HEK293 (cell line): ENCODE measurements around the gene SLC25A3.

GRCh38 chr12:94631541-94631740 is 18.9 kb downstream of the TMCC3 start:
- PRO-cap, result no peak

DNA sequence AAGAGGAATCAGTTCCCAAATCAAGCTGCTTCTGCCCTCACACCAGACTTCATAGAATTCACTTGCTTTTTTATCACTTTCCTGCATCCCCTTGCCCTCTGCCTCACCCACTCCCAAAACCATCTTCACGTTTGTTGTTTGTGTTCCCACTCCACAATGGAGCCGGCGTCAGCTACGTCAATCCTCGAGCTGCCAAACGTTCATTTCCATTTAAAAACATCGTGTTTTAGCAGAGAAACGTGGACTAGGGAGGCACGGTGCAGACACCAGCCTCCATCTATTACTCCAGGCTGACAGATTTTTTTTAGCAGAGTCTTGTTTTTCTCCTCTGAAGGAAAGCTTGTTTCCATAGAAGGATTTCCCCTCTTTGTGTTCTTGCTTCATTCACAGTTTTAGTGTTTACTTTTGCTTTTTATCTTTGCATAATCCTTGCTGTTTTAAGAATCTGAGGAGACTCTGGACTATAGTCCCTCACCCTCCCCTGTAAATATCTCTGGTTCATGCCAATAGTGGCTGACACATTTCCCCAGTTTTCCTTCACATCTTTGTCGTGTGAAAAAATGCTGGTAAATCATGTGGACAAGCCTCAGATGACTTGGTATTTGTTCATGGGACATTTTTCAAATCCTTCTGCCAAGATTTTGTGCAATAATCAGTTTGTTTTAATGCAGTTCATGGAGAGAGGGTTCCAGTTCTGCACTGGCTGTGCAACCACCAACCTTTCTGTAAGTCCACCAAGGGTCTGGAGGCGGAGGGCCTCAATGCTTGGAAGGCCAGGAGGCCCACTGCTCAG is 39.8 kb upstream of the TMCC3 start:
- PRO-cap, result no peak
- RRBS, 2 experiments, result no CpG with 5 or more reads among the region's 11 CpGs

DNA sequence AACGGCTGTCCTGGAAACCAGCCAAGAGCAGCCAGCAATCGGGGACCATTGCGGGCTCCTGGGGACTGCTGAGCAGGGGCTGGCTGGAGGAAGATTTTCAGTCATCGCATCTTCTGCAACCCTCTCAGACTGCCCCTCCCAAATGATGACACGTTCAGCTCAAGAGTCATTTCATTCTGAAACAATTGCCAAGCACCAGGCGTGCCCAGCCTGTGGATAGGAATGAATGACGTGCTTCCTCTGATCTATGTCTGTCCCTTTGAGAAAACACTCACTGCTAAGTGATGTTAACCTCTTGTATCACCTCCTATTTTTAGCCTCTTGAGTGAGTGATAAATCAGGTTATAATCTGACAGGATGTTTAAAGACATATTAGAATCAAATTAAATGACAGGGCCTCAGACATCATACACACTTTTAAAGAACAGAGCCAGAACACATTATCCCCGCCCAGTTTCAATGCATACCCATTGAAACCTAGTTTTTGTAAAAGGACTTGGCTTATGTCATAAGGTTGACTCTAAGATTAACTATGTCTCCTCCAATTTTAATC is 62.0 kb downstream of the NDUFA12 start:
- PRO-cap, result no peak
- RRBS, 2 experiments, result no CpG with 5 or more reads among the region's 8 CpGs

DNA sequence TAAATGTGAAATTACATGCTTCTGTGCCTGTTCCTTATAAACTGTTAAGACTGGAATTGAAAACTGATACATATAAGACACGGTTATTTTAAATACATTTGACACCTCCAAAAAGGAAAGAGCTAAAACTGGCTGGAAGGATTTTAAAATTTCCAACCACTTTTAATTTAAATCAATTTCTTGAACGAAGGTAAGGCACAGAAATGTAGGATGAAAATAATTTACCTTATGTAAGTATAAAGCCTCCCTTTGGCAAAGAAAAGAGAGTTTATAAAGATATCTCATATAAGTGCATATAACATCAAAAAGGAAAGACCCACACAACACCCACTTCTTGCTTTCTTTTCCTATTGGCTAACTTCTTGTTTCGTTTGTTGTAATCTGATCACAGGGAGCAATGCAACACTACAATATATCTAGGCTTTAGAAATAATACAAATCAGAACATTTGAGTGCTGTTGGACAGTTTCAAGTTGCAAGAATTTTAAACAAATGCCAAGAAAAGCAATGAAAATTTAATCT is 1.4 kb downstream of the FGD6 start:
- PRO-cap, result no peak
- RRBS, 2 experiments, result no CpG with 5 or more reads among the region's 3 CpGs

GRCh38 chr12:95317997-95318675 is 100.5 kb downstream of the VEZT start:
- PRO-cap, result no peak
- RRBS, 2 experiments, result no CpG with 5 or more reads among the region's 3 CpGs

- PRO-cap, result no peak
- RRBS, 2 experiments, result no CpG with 5 or more reads among the region's 5 CpGs
Measured at GRCh38 chr12:95445954-95446292, 28.0 kb upstream of the METAP2 start.

DNA sequence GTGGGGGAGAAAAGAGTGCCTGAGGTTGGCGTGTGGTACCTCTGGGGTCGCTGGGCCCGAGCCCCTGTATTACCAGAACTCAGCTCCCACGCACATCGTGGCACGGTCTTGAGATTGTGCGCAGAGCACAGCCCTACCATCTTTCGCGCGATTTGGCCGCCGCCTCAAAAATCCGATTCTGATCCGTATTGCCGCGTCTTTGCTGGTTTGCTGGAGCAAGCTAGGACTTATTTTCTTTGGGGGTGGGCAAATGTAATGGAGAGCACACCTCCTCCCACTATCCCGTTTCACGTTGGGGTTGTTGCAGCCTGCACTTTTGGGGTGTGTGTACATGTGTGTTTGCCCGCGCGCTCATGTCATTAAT is 558 bp downstream of the METAP2 start:
- PRO-cap, result unidirectional peak, minus-strand start at position 201 of the sequence
- RRBS, 2 experiments, result no CpG with 5 or more reads among the region's 21 CpGs

DNA sequence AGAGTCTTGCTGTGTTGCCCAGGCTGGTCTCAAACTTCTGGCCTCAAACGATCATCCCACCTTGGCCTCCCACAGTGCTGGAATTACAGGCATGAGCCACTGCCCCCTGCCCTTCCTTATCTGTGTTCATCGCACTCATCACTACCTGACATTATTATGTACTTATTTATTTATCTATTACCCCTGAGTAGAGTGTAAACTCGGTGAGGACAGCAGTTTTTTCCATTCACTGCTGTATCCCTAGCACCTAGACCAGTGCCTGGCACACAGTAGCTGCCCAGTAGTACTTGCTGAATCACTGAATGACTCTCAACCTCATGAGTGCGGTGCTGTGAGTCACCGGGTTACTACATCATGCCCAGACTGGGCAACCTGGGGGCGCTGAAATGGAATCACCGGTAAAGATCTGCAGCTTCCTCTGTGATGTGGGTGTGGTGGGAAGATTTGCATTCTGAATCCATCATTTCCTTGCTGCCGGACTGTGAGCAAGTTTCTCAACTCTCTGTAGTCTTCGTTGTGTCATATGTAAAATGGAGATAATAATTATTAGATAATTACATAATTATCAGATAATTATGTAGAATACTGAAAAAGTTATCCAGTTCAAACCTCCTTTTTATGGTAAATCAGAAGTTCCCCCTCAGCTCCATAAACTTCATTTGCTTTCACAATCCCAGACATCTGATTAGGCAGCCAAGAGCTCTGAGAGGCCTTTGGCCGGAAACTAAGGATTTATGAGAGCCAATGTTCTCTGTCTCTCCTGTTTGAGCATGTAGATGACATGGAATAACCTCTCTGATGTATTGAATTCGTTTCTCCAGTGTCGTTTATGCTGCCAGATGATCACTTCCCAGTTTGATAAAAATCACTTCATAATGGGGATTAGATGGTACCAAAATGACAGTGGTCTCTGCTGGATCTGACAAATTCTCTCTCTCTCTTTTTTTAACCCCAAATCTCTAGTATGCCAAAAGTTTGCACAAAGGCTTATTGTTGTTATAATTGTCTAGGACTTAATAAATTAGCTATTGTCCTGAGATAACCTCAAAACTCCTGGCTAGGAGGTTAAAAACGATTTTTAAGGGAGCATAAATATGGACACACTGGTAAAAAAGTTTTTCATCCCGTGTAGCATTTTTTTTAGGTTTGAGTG is 82.2 kb upstream of the USP44 start:
- PRO-cap, result no peak
- RRBS, 2 experiments, result 22 to 77% methylated on average over 4 of the region's 14 CpGs

GRCh38 chr12:95658179-95659069 is 107.1 kb upstream of the USP44 start:
- PRO-cap, result no peak
- RRBS, 2 experiments, result no CpG with 5 or more reads among the region's 7 CpGs

DNA sequence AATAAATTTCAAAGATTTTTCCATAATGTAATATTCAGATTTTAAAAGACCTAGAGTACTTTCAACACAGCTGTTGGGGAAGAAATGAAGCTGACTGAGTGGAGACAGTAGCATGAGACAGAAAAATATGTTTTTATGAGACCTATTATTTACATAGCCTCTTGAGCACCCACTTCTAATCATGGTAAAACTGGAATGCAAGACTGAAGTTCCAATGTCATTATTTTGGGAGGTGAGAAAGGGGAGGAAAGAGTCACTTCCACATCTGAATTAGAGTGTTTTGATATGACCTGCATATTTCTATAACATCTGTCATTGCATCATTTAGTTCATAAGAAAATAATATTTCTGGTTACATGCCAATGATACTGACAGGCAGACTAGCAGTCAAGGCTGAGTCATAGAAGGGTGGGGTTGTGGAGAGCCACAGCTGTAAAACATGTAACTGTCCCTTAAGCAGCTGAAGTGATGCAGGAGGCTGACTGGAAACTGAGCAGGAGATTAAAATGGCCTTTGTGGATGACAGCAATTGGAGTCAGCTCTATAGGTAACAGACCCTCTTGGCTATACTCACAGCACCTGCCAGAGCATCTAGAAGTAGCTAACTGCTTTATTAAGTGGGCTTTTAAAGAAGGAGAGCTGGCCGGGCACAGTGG is 26.7 kb downstream of the NTN4 start:
- PRO-cap, result no peak
- RRBS, 2 experiments, result no CpG with 5 or more reads among the region's 1 CpG

- PRO-cap, result bidirectional peak, plus-strand start at chr12:95790085, minus-strand start at chr12:95790065; bidirectional peak, plus-strand start at chr12:95790279, minus-strand start at chr12:95790192
- RRBS, 2 experiments, result 2 to 3% methylated on average over 13 of the region's 44 CpGs
Measured at GRCh38 chr12:95789969-95790488, 535 bp downstream of the NTN4 start.

DNA sequence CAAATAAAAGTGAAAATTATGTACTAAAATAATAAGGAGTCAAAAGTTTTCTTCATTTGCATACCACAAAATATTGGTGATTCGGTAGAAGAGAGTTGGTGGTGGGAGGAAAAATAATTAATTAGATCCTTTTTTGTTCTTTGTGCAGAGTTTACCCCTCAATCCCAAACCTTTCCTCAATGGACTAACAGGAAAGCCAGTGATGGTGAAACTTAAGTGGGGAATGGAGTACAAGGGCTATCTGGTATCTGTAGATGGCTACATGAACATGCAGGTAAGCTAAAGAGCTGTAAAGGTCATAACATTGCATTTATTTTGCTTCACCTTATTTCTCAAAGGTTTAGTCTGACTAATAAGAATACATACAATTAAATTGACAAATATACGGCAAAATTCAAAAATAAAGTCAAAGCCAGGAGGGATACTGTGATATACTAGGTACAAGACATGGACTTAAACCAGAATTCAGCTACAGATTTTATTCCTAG is 2.3 kb downstream of the SNRPF start:
- PRO-cap, result no peak
- RRBS, 2 experiments, result no CpG with 5 or more reads among the region's 2 CpGs

DNA sequence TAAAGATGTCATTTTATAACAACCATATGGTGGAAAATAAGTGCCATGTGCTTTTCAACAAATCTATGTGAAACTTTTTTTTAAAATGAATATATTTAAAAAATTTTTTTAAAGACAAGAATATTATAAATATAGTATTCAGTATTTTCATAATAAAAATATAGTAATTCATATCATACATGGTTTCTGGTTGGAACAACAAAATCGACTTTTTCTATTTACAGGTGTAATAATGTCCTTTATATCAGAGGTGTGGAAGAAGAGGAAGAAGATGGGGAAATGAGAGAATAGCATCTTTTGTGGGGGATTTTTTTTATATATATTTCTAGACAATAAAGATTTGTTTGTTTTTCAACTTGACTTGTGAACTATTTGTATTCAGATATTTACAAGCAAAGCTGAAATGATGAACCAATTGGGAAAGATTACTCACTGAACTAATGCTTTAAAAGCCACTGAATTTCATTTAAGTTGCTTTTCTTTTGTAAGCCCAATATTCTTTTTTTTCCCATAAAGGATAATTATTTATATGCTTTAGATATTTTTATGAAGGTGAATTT is 7.1 kb downstream of the SNRPF start:
- PRO-cap, result no peak
- RRBS, 2 experiments, result no CpG with 5 or more reads among the region's 1 CpG

GRCh38 chr12:96093877-96094820 is 58.8 kb upstream of the LTA4H start:
- PRO-cap, result no peak
- RRBS, 2 experiments, result no CpG with 5 or more reads among the region's 8 CpGs

- PRO-cap, result no peak
- RRBS, 2 experiments, result no CpG with 5 or more reads among the region's 18 CpGs
Measured at GRCh38 chr12:96219552-96220252, 25.5 kb downstream of the ELK3 start.

DNA sequence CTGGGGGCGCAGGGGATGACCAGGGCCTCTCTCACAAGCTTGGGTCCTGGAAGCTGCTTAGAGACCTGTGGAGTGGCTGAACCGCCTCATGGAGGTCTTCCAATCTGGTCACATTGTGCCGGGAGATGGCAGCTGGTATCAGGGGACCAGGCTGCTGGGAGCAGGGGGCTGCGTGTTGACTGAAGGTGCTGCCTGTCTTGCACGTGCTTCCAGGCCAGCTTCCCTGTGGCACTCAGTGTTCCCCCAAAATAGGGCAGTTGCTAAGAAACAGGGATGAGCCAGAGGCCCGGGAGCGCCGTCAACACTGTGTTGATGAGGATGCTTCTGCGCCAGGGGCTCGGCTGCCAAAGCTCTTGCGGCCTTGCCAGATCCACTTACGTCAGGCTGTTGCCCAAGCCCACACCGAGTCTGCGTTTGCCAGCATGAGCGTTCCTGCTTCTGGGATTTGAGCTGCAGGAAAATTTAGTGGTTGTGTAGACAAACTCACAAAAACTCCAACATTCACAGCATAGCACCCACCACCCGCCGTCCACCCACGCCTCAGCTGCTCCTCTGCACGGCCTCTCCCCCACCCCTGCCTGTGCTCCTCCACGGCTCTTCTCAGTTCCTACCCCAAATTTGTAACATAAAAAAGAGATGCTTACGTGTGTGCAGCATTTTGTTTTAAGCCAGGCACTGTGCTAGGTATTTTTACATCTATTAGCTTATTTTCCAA is 40.0 kb downstream of the ELK3 start:
- PRO-cap, result no peak
- RRBS, 2 experiments, result no CpG with 5 or more reads among the region's 21 CpGs

- PRO-cap, result no peak
- RRBS, 2 experiments, result no CpG with 5 or more reads among the region's 4 CpGs
Measured at GRCh38 chr12:96313137-96313689, 87.0 kb downstream of the CDK17 start.

- PRO-cap, result no peak
- RRBS, 2 experiments, result no CpG with 5 or more reads among the region's 10 CpGs
Measured at GRCh38 chr12:98418290-98419318, 96.8 kb upstream of the TMPO start.

- PRO-cap, result bidirectional peak, plus-strand start at chr12:98593743, minus-strand start at chr12:98593486; bidirectional peak, plus-strand start at chr12:98593981, minus-strand start at chr12:98593974
- RRBS, 2 experiments, result 1 to 2% methylated on average over 15 of the region's 80 CpGs
Measured at GRCh38 chr12:98593568-98594670, at the start of gene SLC25A3. Gene SLC25A3, plus strand, starts transcription at chr12:98593686.

DNA sequence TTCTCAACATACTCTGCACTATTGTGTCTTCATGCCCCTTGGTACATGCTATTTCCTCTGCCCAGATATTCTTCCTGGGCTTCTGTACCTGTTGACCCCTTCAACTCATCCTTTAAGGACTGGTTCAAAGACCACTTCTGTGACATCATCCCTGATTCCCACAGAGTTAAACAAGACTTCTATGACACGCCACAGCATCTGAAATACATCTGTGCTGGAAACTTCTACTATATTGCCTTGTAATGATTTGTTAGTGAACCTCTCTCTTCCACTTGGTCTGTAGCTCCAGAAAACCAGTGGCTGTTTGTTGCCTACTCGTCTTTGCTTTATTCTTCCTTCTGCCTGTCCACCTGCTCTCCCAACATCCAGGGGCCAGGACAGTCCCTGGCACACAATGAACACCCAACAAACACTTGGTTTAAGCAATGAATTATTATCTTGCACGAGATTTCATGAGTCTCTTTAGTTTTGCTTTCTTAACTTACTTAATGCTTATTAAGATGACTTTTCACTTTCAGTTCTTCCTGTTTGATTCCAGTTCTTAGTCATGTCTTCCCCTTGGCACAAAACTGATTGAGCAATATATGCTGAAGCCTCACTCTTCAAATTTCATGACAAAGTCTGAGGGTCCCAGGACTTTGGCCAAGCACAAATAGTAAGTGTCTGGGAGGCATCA is 485.9 kb downstream of the APAF1 start:
- PRO-cap, result no peak
- RRBS, 2 experiments, result no CpG with 5 or more reads among the region's 3 CpGs